Measurements from ENCODE around the gene C2CD2L.

- PRO-cap = no peak
Observed at GRCh38 chr11:118820865-118821390, 30.0 kb upstream of the DDX6 start.

GRCh38 chr11:118878230-118878535 is 5.5 kb upstream of the CXCR5 start:
- PRO-cap = no peak

DNA sequence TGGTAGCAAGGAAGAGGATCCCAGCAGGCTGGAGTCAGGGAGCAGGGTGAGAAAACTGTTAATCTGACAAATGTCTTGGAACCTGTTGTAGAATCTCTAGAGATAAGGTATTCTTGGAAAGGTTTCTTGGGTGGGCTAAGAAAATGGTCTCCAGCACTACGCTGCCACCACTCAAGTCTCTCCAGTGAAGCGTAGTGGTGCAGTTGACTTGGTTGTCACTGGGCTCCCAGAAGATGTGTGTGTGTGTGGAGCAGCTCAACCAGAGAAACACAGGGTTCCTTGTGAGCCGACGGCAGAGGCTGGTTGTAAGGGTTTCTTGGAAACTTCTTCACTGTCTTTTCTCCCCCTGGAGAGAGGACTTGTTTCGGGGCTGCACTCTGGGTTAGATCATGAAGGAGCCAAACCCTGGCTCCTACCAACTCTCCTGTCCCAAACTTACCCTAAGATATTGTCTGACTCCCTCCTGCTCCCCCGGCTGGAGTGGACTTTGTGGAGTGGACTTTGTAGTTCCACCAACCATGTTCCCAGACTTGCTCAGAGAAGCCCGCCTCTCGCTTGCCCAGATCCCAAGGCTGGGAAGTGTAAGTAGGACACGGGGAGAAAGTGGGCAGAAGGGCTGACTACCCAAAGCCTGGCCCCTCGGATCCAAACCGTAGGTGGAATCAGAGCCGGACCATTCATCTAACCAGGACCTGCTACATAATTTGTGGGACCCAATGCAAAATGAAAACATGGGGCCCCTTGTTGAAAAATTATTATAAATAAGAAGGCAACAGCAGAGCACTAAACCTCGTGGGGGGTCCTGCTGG is 1.1 kb downstream of the CXCR5 start:
- PRO-cap = no peak

GRCh38 chr11:118889906-118890338 is 6.2 kb downstream of the CXCR5 start:
- PRO-cap = no peak

DNA sequence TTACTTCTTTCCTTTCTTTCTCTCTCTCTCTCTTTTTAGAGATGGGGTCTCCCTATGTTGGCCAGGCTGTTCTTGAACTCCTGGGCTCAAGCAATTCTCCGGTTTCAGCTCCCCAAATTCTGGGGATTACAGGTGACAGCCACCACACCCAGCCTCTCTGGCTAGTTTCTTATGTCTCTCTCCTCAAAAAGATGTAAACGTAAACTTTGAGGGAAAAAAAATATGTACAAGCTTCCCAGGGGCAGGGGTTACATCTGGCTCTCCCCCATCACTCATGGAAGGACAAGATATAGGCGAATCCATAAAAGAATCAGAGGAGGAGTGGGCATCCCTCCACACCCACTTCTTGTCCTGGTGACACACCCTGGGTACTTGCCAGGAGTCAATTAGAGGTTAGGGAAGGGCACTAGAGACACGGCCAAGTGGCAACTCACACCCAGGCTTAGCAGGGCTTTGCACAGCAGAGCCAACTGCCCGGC is 19.0 kb downstream of the BCL9L start:
- PRO-cap = no peak

DNA sequence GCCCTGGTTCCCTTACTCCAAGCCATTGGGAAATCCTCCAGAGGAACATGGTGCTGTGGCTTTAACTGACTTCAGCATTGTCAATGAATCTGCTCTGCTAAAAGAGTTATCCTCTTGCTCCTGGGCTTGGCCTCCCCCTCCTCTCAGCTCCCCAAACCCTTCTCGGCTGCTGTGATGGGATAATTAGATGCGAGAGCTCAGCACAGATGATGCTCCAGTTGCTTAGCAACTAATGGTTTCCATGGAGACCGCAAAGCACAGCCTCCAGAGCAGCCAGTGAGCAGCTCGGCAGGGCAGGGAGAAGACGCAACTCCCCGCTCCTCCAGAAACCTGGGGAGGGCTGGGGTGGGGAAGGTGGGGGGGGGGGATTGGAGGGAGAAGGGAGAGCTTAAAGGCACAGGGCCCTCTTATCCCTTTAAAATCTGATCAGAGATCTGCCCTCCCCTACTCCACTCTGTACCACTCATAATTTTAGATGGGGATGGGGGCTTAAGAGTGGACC is 2.8 kb upstream of the UPK2 start:
- PRO-cap = no peak

GRCh38 chr11:118980247-118980733 is 8.7 kb downstream of the FOXR1 start:
- PRO-cap = no peak

DNA sequence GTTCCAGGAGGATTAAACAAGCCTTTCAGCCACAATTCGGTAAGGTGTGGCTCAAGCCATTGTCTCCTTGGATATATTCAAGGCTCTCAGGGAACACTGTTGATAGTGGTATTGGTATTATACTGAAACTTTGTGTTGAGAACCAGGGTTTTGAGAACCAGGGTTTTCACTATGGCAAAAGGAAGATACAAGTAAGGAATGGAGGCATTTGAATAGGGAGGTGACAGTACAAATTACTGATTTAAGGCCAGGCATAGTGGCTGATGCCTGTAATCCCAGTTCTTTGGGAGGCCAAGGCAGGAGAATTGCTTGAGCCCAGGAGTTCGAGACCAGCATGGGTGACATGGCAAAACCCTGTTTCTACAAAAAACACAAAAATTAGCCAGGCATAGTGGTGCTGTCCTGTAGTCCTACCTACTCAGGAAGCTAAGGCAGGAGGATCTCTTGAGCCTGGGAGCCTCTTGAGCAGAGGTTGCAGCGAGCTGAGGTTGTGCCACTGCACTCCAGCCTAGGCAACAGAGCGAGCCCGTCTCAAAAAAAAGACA is 8.5 kb downstream of the RPS25 start:
- PRO-cap = no peak

GRCh38 chr11:119016841-119017873 is 986 bp downstream of the RPS25 start:
- PRO-cap = no peak

DNA sequence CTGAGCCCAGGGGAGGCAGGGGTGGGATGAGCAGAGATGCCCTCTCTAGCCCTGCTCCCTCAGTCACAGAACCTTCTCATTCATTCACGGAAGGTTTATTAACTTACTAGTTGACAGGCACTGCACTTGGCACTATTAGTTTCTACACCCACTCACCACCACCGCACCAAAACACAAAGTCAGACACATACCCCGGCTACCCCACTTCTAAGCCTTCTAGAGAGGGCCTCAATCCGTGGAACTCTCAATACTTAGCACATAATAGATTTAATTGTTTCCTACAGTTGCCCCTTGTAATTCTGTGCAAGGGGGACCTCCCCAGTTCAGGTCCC is 11.2 kb downstream of the TRAPPC4 start:
- PRO-cap = no peak

- PRO-cap = no peak
Observed at GRCh38 chr11:119044115-119045278, 12.5 kb downstream of the HYOU1 start.

DNA sequence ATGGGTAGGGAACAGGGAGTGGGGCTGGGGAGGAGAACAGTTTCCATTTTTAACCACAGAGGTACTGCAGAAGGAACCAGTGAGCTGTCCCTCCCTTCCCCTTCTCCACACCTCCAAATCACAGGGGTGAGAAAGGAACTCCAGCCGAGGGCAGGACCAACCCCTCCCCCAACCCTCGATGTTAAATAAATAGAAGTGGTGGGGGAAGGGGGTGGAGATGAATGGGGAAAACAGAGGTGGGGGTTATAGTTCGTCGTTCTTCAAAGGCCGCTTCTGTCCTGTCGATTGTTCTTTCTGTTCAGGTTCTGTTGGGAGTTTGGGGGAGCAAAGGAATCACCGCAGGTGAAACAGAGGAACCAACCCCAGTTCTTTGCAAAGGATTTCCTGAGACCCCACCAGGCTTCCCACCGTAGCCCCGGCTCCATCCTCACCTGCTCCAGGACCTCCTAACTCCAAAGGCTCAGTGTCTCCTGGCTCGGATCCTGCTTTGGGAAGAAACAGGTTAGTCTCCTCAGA is 11.6 kb downstream of the HYOU1 start:
- PRO-cap = no peak

- PRO-cap = no peak
Observed at GRCh38 chr11:119048781-119049439, 8.1 kb downstream of the HYOU1 start.

GRCh38 chr11:119052164-119052525 is 4.9 kb downstream of the HYOU1 start:
- PRO-cap = no peak

GRCh38 chr11:119081689-119082352 is 2.9 kb upstream of the HMBS start:
- PRO-cap = no peak

DNA sequence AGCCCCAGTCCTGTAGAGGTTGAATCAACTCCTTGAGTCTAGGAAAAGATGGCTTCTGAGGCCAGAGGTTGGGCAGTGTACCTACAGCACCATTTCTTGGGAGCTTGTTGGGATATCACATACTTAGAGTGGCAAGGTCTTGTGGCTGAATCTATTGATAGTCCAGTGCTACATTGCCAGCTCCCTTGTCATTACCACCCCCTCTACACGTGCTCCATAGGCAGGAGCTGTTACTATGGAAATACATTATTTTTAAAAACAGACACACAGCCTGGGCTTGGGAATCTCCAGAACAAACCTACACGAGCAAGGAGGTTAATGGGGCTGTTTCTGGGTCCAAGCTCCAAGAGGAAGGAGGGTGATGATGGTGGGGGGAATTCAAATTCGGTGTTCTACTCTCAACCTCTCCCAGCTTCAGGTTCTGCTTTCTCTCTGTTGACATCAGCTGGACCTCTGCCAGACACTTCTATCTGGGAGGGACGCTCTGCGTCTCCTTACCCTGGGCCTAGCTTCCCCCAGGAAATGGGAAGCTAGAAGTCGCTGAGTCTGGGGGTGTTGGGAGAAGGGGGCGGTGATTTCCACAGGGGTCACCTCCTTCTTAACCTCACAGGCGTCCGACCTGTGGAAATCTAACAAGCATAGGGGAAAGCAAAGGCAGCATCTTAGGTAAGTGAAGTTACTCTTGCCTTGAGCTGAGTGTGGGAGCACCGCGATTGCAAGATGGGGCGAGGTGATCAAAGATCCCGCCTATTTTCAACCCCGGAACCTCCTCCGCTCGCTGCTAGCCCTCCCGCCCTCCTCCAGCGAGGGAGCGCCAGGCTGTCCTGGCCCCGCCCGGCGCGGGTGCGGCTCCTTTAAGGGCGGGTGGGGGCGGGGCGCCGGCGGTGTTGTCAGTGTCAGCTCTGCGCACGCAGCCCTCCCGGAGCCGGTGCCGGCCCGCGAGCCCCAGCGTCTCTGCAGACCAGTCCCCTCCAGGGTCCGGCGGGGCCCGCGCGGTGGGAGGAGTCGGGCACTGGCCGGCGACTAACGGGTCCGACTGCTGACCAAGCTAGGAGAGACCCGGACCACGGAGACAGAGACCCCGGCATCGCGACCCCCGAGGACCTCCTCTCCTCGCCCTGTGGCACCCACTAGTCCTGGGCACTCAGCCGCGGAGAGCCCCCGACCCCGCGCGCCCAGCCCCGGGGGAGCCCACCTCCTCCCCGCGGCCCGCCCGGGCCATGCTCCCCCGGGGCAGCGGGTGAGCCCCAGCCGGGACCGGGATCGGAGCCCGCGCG is at the start of gene C2CD2L:
Gene C2CD2L (plus strand): TSS at position 884 of the 1,277 bp plus-strand sequence.
- PRO-cap = no peak

- PRO-cap = no peak
Observed at GRCh38 chr11:119110634-119111451, 3.7 kb downstream of the C2CD2L start.

DNA sequence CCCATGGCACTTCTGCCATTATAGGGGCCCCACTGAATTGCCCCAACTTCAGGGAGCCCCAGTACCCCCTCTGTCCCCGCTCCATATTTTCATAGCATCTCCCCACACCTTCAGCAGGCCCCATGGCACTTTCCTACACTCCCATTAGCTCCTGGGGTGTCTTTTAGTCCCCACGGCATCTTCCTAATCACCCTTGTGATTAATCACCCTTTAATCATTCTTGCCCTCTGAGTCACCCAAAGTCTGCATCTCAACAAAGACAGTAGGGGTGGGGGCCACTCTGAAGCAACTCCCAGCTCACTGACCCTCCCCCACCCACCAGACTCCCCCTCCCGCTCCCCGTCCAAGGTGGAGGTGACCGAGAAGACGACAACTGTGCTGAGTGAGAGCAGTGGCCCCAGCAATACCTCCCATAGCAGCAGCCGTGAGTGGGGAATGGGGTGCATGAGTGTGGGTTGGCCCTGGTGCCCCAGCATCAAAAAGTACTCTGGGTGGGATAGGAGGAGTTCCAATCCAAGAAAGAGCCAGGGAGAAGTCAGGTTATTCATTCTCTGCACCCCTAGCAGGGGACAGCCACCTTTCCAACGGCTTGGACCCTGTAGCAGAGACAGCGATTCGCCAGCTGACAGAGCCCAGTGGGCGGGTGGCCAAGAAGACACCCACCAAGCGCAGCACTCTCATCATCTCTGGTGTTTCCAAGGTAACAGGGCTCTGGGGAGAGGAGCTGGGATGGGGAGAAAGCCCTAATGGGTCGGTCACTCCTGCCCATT is 6.3 kb downstream of the C2CD2L start:
- PRO-cap = no peak

- PRO-cap = no peak
Observed at GRCh38 chr11:119149408-119150101, 703 bp downstream of the ABCG4 start.

DNA sequence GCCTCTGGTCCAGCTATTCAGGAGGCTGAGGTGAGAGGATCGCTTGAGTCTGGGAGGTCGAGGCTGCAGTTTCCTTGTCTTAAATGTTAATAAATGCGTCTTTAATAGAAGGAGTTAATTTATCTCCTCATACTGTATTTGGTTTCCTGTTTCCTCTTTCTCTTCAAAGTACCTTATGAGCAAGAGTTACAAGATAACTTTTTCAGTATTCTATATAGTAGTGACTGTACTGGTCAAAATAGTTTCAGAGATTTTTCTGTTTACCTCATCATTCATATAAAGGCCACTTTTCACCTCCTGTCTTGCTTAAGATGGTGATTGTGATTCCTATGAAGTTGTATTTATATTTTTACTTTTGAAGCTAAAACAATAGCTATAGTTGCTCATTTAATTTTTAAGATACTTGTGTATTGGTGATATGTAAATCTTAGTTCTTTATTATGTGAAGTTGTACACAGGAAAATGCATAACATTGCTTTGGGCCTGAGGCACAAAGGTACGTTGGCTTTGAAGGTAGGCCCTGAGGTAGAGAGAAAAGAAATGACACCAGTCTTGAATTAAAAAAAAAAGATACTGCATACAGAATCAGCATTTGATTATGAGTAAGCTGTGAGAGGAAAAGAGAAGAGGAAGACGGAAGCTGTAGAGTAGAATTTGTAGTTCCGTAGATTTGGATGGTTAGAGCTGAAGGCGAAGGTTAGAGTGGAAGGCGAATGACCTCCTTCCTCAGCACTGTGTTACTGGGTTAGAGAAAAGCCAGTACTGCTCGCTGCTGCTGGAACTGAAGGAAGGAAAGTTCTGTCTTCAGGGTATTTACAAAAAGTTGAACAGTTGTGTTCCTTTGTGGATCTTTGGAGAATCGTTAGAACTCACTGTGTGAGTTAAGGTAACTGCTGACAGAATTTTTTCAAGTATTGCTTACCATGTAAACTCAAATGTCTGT is 50.6 kb downstream of the MCAM start:
- PRO-cap = no peak

Data from progenitor cell of endocrine pancreas (in vitro differentiated cells).